A375 (cell line): ENCODE measurements around a stretch of chr17.

- RAMPAGE, long total RNA = no peak
These were observed 23.2 kb downstream of the COPZ2 start for GRCh38 chr17:48014343-48014857.

- RAMPAGE, long total RNA = no peak
These were observed 7.4 kb downstream of the NFE2L1 start for GRCh38 chr17:48055404-48056151.

GRCh38 chr17:48162201-48162748 is 54.7 kb downstream of the SNX11 start:
- RAMPAGE, long total RNA = no peak

GRCh38 chr17:48162816-48163671 is 55.5 kb downstream of the SNX11 start:
- RAMPAGE, long total RNA = no peak

DNA sequence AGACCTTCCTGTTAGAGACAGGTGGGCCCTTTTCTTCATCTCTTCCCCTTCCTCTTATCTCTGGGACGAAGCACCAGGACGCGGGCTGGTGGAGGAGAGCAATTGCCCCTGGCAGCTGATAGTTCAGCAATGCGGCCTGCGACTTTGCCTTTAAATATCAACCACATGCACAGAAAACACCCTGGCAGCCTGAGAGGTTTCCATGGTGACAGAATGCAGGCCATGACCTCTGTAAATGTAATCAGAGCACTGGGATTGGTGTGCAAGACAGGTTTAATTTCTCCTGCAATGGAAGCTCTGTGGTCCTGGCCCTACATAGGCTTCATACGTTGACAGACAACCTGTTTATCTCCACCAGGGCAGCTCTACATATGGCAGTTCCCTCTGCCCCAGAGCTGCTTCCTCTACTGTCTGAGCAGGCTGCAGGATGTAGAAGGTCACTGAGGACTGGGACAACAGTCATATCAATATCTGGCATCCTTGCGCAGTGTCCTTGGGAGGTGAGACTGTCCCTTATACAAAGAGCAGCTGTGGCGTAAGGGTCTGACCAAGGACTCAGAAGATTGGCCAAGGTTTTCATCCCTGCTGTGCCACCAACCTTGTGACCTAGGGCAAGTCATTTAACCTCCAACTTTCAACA is 10.1 kb upstream of the SKAP1 start:
- RAMPAGE, long total RNA = no peak

- RAMPAGE, long total RNA = no peak
These were observed 26.5 kb upstream of the SKAP1 start for GRCh38 chr17:48456502-48456986.

DNA sequence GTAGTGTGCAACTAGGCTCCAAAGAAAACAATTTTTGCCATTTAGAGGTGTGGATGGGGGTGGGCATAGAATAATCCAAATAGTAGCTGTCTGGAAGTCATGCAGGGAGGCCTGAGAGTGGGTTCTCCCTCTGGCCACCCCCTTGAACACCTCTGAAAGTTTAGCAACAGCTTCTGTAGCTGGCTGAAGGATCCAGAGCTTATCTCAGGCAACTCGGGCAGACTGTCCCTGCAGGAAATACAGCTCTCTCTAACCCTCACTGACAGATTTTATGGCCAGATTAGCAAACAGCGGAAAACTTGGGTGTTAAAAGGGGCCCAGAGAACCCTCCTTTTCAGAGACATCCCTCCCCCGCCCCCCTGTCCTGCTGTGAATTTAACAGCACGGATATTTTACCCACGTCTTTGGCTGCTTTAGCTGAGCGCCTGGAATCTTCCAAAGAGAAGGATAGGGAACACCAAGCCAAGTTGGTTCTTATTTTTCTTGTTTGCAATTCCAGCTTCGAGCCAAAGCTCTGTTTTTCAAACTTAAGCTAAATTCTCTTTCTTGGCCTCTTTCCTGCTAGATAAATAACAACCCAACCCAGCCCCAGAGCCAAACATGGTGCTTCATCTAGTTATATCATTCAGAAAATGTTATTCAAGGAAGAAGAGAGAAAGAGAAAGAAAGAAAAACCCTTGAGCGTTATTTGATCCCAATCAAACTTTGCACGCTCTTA is 2.2 kb upstream of the HOXB2 start:
- RAMPAGE, long total RNA = no peak

DNA sequence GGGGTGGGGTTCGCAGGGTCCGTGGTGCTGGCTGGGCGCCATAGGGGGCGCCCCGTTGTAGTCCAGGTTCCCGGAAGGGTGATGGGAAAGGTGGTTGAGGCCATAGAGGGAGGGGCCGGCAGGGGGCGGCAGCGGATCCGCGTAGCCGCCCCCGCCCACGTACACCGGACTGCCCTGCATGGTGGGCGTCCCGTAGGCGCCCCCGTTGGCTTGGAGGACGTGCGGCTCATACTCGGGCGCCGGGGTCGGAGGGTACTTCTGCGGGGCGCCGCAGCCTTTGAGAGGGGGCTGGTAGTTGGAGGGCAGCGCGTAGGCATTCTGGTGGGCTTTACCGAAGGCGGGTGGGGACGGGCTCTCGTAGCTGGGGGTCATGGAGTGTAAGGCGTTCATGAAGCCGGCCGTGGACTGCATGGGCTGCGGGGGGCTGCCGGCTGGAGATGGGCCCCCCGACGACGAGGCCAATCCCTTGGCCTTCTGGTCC is 5.5 kb upstream of the HOXB2 start:
- RAMPAGE, long total RNA = no peak

DNA sequence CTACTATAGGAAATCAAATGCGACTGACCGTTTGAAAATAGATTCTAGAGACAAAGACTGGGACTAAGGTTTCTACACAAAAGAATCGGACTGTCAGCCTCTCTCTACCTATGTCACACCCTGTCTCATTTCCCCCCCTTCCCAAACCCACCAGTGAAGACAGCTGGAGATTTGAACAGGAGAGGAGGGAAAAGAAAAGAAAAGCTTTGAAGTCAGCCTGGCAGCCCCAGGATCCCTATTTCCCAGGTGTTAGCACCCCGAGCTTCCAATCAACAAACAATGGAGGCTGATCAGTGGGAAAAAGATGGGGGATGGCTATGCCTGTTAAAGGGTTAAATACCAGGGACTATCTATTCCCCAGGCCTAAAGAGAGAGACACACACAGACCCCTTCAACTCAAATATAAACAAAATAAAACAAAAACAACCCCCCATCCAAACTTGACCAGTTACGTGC is 8.2 kb downstream of the HOXB4 start:
- RAMPAGE, long total RNA = no peak

GRCh38 chr17:48570342-48570560 is 7.9 kb downstream of the HOXB4 start:
- RAMPAGE, long total RNA = no peak

GRCh38 chr17:48586765-48587164 is 3.3 kb downstream of the HOXB3 start:
- RAMPAGE, long total RNA = no peak

DNA sequence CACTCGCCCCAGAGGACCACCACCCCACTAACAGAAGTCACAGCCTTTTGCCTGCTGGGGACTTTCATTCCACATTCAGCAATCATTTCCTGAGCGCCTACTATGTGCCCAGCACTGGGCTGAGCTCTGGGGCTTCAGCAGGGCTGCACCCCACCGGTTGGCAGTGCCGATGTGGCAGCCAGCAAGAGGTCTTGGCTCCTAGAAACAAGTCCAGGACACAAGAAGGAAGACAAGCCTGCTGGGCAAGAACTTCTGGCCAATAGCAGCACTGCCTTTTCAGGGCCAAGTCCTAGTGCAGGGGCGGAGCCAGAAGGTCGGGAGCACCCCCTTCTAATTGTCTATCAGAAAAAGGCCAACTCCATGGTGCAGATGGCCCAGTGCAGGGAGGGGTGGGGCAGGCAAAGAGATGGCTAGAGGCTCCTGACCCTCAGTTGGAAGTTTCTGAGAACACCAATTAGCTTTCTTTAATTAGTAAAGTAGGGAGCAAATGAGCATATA is 13.0 kb upstream of the HOXB9 start:
- RAMPAGE, long total RNA = no peak

GRCh38 chr17:48646015-48646343 is 19.8 kb upstream of the HOXB9 start:
- RAMPAGE, long total RNA = no peak

GRCh38 chr17:48757749-48758109 is 29.2 kb upstream of the HOXB13 start:
- RAMPAGE, long total RNA = no peak

DNA sequence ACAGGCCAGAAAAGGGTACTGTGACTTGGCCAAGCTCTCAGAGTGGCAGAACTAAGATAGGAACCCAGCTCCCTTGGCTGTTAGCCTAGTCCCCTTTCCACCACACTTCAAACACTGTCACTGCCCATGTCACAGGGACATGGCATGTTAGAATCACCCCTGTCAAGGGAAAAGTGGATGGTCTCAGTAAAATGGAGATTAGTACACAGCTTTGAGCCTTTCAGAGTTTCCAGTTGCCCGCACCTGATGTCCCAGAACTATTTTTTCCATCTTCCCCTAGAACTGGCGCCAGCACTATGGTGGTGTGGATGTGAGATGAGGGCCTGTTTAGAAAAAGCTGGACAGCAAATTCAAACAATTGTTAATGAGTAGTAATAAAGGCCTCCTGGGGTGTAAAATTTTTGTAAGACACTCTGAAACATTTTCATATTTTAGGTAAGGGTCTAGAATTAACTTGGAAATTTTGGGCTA is 1.8 kb downstream of the CALCOCO2 start:
- RAMPAGE, long total RNA = no peak

DNA sequence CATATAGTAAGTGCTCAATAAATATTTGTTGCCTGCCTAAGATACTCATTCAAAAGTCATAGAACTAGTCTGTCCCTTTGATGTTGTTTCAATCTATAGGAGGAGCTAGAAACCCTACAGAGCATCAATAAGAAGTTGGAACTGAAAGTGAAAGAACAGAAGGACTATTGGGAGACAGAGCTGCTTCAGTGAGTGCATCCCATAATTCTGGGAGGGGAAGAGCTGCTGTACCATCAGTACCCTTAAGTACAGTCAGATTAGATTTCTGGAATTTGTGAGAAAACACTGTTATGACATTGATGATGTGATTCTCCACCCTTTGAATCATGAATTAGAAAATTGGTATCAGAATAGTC is 20.1 kb downstream of the CALCOCO2 start:
- RAMPAGE, long total RNA = no peak

DNA sequence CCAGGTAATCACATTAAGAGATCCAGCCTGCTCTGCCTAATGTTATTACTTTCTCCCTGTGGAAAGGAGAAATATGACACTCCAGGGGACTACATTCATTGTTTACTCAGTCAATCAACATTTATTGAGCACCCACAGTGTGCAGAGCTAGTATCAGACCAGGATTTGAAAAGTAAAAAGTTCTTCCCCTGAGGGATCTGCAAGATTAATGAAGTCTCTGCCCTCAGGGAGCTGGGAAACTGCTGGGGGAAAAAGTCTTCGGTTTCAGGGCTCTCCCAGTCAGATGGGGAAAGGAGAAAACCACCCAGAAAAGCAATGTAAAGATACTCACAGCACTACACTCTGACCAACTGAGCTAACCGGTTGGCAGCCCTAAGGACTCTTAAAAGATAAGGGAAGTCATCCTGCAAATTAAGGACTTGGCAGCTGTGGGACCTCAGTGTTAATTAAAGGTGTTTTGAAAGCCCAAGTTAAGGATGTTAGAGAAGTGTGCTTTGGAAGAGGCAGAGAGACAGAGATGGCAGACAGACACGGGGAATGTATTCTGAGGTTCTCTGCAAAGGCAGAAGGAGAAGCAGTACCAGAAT is 23.3 kb upstream of the ATP5MC1 start:
- RAMPAGE, long total RNA = no peak

GRCh38 chr17:48871559-48872035 is 21.0 kb upstream of the ATP5MC1 start:
- RAMPAGE, long total RNA = no peak

DNA sequence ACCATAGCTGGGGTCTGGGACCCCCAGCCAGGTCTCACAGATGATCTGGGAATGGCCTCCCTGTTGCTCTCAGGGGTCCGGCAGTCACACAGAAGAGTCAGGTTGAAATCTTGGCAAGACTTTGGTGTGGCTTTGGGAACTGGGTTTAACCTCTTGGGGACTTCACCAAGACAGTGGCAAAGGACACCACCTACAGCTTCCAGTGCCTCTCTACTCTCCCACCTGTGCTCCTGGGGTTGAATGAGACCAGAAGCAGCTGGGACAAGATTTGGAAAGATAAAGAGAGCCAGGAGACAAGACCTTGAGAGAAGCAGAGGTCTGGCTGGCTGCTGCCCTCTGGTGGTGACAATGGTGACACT is 3.3 kb downstream of the PHOSPHO1 start:
- RAMPAGE, long total RNA = no peak

GRCh38 chr17:49260994-49261539 is 30.5 kb upstream of the PHOSPHO1 start:
- RAMPAGE, long total RNA = no peak